ENCODE measurements around a stretch of chr6.

GRCh38 chr6:170048546-170049258 is 242.2 kb downstream of the DLL1 start:
- RRBS, result no CpG with 5 or more reads among the region's 18 CpGs

- RRBS, result no CpG with 5 or more reads among the region's 6 CpGs
Measured at GRCh38 chr6:170126500-170126840, 164.4 kb downstream of the DLL1 start.

GRCh38 chr6:170276254-170277275 is 14.3 kb downstream of the DLL1 start:
- RRBS, result 35% methylated on average over 8 of the region's 43 CpGs

DNA sequence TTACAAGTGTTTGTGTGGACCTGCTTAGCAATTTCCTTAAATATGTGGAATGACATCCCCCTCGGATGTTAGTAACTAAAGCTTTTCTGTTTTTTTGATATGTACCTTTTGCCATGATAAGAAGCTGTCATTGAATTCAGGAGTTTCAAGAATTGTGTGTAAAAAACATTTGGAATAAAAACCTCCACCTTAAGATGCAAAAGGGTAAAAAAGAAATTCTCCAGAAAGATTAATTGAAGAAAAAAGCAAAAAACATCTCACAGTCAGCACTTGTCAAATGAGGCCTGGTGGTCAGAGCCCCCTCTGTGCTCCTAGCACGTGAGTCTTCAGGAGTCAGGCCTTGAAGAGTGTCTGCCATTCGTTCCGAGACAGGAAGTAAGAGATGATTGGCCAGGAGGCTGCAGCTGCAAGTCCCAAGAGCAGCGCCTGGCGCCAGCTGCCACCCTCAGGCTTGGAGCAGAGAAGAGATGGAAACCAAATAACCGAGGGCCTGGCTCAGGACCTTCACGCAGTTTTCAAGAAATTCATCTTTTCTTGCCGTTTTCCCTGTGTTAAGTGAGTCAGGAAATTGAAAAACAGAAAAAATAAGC is 65.0 kb downstream of the FAM120B start:
- RRBS, result no CpG with 5 or more reads among the region's 9 CpGs

All from choroid plexus epithelial cell (primary cell).